ENCODE measurements around a stretch of chr10.

GRCh38 chr10:18610083-18611019, 41.0 kb downstream of the NSUN6 start:
- RRBS = no CpG with 5 or more reads among the region's 11 CpGs

DNA sequence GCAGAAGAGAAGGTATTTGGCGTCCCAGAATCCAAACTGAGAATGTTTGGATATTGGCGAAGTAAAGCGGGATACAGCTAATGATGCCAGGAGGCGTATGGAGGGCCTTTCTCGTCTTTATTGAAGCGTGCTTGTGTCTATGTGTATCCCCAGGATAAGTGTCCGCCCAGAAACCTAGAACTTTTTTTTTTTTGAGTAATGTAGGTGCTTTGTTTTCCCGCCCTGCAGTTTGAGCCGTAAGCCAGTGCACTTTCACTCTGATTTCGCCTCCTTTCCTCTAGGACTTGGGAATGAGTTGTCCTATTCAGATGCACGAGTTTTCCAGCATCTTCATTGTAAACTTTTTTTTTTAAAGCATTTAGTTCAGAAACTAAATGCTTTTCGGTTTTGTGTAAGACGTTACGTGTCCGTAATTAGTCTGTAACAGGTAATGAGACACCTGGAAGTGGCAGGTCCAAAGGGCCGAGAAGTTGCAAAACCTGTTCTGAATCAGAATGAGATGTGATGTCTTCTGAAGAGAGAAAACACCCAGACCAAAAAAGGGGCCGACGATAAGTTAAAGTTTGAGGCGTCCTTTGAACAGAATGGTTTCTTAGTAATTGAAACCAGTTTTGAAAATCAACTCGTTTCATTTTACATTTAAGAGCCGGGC, 776 bp downstream of the ARL5B start:
- RRBS = no CpG with 5 or more reads among the region's 21 CpGs

DNA sequence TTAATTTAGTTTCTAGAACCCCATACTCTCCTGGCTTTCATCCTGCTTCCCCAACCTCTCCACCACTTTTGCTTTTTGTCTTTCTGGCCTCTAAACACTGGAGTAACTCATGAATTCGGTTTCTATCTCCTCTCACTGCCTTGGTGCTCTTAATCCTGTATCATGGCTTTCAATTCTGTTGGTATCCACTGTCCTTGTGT, 18.6 kb upstream of the MALRD1 start:
- RRBS = no CpG with 5 or more reads among the region's 1 CpG

DNA sequence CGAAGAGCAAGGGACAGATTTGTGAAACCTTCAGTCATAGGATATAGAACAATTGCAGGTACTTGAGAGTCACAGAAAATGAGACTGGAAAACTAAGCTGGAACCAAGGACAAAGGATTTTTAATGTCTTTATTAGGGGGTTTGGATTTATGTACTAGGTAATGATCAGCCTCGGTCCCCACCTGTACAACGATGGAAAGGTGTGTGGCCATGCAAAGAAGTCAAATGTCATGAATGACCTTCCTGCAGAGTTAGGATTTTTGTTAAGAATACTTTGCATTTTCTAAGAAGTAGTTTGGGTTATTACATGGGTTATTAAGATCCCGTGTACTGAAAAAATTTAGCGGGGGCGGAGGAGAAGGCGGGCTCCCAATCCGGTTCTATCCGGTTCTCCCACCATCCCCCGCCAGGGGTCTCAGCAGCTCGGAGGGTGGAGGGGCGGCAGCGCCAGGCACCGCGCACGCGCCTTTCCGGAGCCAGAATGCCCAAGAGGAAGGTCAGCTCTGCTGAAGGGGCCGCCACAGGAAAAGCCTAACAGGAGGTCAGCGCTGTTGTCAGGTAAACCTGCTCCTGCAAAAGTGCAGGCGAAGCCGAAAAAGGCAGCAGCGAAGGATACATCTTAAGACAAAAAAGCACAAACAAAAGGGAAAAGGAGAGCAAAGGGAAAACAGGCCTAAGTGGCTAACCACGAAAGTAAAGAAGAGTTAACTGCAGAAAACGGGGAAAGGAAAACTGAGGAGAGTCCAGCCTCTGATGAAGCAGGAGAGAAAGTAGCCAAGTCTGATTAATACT, 327.4 kb upstream of the PLXDC2 start:
- RRBS = 13% methylated on average over 9 of the region's 25 CpGs

- RRBS = no CpG with 5 or more reads among the region's 5 CpGs
Measured at GRCh38 chr10:19629590-19630026, 186.6 kb upstream of the PLXDC2 start.

DNA sequence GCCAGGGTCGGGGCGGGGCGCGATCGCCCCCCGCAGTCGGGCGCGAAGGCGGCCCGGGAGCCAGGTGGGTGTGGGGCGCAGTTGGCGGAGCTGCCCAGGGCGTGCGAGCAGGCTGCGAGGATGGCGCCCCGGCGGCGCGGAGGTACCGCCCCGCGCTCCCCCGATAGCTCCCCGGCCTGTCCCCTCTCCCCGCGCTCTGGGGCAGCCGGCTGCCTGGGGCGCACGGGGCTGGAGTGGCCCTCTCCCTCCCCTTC, 552 bp upstream of the PLXDC2 start:
- RRBS = 1% methylated on average over 19 of the region's 31 CpGs

- RRBS = no CpG with 5 or more reads among the region's 2 CpGs
Measured at GRCh38 chr10:19825608-19826058, 9.4 kb downstream of the PLXDC2 start.

GRCh38 chr10:19833843-19834521, 17.8 kb downstream of the PLXDC2 start:
- RRBS = no CpG with 5 or more reads among the region's 2 CpGs

- RRBS = no CpG with 5 or more reads among the region's 9 CpGs
Measured at GRCh38 chr10:19874307-19874964, 58.2 kb downstream of the PLXDC2 start.

DNA sequence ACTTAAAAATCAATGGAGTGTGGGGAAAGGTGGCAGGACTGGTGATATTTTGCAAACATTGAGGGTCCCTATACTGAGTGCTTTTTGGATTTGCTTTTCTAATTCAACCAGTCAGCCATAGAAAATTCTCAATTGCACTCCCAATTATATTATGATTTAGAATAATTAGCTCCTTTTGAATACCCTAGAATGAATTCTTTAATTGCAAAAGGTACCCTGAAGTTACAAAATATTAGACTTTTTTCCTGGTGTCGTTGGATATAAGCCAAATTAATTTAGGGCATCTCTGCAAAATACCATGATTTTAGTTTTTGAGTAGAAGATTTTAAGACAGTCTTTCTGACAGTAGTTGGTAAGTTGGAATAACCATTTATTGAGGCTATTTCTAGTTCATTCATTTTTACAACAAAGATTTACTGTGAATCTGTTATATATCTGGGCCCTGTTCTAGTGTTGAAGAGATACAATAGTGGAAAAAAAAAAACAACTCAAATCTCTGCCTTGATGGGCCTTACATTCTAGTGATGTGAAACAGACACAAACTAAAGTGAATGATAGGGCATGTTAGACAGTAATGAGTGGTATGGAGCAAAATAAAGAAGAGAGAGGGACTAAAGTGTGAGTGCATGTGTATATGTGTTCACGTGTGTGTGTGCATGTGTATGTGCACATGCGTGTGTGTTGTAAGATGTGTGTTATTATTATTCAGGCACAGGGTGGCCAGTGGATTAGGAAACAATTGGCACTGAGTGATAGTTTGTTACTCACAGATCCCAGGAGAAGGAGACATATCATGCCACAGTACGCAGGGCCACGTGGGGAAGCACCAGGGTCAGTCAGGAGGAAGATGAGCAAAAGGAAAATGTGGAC, 89.5 kb downstream of the PLXDC2 start:
- RRBS = no CpG with 5 or more reads among the region's 5 CpGs

DNA sequence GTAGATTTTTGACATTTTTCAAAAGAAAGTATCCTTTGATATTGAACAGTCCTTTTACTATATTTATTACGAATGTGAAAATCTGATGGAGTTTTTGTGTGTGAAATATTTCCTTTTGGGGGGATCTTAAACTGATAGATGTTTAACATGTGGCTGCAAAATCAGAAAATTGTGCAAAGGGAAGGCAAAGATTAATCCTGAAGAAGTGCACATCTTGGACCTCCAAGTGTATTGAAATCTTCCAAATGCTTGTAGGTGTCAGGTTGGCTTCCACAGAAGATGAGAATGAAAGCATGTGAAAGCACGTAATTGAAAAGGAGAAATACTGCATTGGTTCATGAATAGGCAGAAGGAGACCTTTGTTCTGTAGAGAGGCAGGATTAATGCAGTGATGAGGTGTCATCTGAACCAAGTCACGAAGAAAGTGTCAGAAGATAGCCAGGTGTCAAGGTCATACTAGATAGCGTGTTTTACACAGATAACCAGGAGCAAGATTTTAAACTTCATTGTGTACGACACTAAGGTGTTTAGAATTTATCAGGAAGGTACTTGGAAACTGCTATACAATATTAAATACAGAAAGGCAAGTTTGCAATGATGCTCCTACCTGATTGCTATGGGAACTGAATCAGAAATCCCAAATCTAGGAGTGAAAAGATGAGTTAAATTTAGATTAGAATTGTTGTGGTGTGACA, 193.2 kb downstream of the PLXDC2 start:
- RRBS = no CpG with 5 or more reads among the region's 5 CpGs

DNA sequence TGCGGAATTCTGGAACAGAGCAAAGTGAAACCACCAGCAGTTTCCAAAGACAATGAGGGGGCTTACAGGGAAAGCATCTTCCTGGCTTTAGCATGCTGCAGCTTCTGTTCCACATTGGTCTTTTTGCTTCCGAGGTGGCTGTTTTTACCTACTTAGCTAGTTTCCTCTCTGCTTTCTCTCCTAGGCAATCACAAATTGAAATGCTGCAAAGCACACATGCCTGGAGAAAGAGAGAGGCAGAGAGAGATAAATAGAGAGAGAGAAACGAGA, 200.6 kb downstream of the PLXDC2 start:
- RRBS = no CpG with 5 or more reads among the region's 3 CpGs

- RRBS = no CpG with 5 or more reads among the region's 2 CpGs
Measured at GRCh38 chr10:20080792-20081566, 264.7 kb downstream of the PLXDC2 start.

DNA sequence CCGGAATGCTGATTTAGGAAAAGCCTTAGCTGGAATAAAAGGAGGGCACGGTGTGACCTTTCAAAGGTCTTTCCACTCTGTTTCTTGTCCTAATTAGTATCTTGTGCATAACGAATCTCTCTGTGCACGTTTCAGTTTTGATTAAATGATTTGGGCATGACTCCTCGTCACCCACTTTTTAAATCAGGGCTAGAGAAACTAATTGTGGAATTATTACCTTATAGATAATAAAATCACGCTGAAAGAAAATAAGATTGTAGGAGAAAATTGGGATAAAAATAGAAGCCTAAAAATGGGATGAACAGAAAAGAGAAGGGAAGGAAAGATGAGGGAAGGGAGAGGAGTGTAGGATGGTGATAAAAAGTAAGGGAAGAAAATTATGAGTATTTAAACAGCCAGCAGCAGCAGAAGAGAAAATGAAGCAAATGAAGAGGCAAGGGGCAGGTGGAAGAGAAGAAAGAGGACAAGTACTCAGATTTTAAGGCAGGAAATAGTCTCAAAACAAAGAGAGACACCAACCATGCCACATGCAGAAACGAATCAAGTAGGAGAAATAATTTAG, 280.0 kb downstream of the PLXDC2 start:
- RRBS = no CpG with 5 or more reads among the region's 7 CpGs

- RRBS = no CpG with 5 or more reads among the region's 6 CpGs
Measured at GRCh38 chr10:20099896-20100835, 283.9 kb downstream of the PLXDC2 start.

GRCh38 chr10:20124916-20125496, 308.8 kb downstream of the PLXDC2 start:
- RRBS = no CpG with 5 or more reads among the region's 5 CpGs

DNA sequence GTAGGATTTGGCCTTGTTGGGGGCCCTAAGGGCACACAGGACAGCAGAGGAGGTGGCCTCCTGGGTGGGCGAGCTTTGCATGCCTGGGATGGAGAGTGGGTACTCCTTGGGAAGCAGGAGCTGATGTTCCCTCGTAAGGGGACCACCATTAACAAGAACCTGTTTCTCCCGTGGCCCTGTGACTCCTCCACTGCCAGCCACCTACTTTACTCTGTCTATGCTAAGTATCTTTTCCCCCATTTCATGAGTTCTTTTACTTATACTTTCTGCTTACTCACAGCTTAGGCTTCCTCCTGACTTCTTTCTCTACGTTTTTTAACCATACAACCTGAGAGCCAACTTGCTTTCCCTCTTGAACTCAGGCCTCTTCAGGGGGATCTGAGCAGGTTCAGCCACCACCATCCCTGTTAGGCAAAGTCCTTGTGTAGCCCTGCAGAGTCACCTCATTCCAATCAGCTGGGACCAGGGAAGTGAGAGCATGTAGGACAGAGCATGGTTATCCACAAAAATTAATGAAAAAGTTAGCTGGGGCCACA, 118.9 kb downstream of the NEBL start:
- RRBS = no CpG with 5 or more reads among the region's 4 CpGs

- RRBS = no CpG with 5 or more reads among the region's 11 CpGs
Measured at GRCh38 chr10:20784189-20784843, 112.8 kb downstream of the NEBL start.

DNA sequence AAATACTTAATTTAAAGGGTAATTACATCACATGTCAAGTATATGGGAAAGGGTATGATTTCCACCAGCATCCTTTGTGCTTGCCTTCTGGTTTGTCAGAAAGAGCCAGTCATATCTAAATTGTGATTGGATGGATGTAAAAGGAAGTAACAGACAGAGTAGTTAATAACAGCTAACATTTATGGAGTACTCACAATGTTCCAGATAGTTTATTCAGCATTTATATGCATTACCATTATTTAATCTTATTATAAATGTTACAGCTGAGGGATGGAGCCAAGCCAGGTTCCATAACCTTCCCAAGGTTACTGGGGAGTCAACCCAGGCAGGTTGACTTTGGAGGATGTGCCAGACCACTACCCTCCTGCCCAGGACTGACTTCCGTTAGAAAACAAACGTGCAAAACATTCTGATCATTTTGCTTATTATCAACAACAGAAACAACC, 1.4 kb downstream of the NEBL start:
- RRBS = no CpG with 5 or more reads among the region's 2 CpGs

DNA sequence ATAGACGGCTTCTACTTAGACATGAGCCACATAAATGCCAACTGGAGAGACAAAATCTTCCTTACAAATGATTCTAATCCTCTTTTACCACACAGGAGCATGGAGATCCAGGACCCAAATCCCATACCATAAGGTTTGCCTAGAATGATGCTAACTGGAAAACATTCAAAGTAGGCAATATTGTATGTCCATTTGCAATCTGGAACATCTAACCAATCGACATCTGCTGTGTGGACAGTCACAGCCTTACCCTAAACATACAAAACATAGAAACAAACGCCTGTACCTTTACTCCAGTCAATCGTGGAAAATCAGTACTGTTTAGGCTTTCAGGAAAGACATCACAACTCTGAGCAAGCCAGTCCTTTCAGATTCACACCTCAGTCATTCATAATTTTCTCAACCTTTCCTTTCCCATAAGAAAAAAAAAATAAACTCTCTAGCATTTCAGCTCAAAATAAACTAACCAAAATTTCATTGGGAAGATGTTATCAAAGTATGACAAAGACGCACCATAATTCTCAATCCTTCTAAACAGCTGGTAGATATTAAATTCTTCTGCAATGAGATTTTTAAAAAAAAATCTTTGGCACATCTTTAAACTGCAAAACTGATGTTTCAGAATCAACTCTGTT, 33.7 kb upstream of the NEBL start:
- RRBS = no CpG with 5 or more reads among the region's 5 CpGs